Measurements from ENCODE around the genes COA7, CPT2 and CZIB.

DNA sequence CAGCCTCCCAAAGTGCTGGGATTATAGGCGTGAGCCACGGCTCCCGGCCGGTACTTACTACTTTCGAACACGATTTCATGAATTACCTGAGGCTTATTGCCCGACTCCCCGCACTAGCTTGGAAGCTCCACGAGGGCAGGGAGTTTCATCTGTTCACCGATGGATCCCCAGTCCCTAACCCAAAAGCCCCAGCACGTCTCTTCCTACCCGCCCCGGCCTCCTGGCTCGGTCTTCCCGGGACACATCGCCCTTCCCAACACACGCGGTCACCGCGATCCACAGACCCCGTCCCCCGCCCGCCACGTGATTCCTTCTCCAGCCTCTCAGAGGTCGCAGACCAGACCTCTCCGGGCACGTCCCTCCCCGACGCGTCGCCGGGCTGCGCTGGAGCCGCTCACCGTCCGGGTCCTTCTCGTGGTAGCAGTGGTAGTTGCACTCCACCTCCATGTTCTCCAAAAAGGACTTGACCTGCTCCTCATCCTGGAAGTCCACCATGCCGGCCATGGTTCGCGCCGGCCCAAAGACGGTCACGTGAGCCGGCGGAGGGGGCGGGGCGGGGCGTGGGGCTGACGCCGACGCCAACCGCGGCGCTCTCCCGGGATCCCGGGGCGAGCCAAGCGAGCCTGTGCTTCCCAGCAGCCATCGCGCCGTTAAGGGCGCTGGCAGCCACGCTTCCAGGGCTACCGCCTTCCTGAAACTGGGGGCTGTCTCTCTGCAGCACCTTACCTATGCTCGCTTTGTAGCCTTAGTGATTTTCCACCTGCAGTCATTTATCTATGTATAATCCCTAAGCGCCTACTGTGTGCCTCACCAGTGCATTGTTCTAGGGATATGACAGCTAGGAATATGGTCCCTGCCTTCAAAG, at the start of gene COA7:
COA7 (minus strand) TSS at position 525 of the 865 bp plus-strand sequence.
- PRO-cap = bidirectional peak, plus-strand start at position 635 of the sequence, minus-strand start at position 519 of the sequence

- PRO-cap = no peak
Measured at GRCh38 chr1:52740142-52740400, 13.8 kb downstream of the ZYG11B start.

GRCh38 chr1:52750103-52750446, 23.8 kb downstream of the ZYG11B start:
- PRO-cap = no peak

- PRO-cap = no peak
Measured at GRCh38 chr1:52771113-52772000, 45.1 kb downstream of the ZYG11B start.

GRCh38 chr1:52919150-52920382, 2.0 kb downstream of the ECHDC2 start:
- PRO-cap = no peak

DNA sequence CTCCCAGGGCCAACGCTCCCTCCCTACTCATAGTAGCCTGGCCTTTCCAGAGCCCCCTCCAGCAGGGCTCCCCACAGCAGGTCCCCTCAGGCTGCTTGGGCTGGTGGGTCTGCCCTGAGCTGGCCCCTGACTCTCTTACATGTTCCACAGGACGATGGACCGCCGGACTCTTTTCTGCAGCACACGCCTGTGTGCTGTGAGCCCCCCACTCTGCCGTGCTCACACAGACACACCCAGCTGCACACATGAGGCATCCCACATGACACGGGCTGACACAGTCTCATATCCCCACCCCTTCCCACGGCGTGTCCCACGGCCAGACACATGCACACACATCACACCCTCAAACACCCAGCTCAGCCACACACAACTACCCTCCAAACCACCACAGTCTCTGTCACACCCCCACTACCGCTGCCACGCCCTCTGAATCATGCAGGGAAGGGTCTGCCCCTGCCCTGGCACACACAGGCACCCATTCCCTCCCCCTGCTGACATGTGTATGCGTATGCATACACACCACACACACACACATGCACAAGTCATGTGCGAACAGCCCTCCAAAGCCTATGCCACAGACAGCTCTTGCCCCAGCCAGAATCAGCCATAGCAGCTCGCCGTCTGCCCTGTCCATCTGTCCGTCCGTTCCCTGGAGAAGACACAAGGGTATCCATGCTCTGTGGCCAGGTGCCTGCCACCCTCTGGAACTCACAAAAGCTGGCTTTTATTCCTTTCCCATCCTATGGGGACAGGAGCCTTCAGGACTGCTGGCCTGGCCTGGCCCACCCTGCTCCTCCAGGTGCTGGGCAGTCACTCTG, 22.6 kb downstream of the PODN start:
- PRO-cap = no peak

GRCh38 chr1:53130686-53131347, 11.6 kb downstream of the SLC1A7 start:
- PRO-cap = no peak

- PRO-cap = no peak
Measured at GRCh38 chr1:53172700-53173356, 23.8 kb upstream of the CPT2 start.

GRCh38 chr1:53182184-53182712, 14.4 kb upstream of the CPT2 start:
- PRO-cap = no peak

GRCh38 chr1:53196472-53196961, at the start of gene CPT2:
Gene CPT2 (plus strand): TSS chr1:53196824.
- PRO-cap = unidirectional peak, plus-strand start at chr1:53196800

- PRO-cap = unidirectional peak, plus-strand start at chr1:53220182; bidirectional peak, plus-strand start at chr1:53220415, minus-strand start at chr1:53220611
Measured at GRCh38 chr1:53219981-53220995, at the start of gene CZIB. Gene CZIB (minus strand): TSS chr1:53220634.

- PRO-cap = no peak
Measured at GRCh38 chr1:54229458-54230230, 29.7 kb downstream of the MRPL37 start.

DNA sequence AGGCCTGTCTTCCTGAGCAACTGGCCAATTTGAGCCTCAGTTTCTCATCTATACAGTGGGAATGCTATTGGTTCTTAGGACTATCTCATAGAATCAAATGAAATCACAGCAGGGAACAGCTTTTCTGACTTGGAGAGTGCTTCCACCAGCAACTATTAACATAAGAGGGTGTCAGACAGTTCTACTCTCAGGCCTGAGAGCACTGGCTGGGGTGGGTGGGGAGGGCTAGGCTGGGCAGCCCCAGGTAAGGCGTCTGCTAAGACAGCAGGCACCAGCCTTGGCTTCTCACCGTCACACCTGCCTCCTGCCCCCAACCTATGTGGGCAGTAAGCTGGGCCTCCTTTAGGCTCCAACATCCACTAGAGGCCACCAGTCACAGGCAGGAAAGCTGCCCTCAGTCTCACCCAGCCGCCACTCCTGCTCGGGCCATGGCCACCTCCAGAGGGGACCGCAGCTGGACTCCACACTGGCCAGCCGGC, 74.3 kb downstream of the MRPL37 start:
- PRO-cap = no peak

DNA sequence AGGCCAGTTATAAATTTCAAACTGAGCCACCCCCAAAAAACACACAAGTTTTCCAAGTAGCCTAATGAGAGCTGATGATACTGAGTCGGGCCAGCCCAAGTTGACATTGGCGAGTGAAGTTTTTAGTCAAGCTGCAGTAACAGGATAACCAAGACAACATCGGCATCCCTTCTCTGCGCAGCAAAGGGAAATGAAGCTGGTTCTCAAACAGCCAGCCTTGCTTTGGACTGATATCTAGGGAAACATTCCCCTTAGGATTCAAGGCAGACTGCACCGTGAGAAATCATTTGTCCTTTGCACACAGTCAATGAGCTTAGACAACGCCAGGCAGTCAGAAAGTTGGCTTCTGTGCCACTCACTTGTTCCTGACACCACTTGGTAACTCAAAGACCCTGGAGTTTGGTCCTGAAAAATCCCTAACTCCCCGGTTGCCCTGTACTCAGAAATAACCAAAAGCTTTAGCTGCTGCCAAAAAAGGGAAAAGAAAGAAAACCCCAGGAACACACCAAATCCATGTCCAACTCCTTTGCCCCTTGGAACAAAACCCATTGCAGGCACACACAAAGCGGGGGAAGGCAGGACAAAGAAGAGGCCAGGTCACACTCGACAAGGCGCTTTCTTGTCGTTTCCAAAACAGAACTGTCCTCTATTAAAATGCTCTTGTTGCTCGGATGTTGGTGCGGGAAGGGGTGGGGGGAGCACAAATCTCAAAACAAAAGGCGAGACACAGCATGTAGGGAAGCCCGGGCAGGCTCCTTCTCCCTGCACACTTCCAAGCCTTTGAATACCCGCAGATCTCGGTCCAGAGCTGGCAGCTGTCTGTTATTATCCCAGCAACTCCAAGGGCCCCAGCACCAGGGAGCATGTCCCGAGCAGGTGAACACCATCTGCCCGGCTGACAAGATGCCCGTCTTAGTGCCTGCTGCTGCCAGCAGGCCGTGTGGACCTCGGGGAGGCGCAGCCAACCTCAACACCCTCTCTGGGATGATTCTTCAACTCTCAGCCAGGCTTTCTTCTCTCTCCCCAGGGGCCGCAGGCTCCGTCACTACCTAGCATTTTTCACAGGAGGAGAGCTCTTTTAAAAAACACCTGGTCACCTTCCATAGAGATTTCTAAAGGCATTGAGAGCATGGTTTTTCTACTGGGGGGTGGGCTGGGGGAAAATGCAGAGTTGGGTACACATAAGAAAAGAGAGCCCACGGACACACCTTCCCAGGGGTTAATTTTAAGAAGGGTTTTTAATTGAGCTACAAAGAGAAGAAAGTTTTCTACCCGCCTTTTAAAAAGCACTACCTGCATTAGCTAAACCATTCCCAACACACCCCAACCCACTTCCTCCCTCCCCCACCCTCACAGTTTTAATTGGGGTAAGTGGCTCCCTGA, 109.8 kb downstream of the MRPL37 start:
- PRO-cap = no peak

GRCh38 chr1:54378143-54379284, 169.5 kb upstream of the ACOT11 start:
- PRO-cap = no peak

DNA sequence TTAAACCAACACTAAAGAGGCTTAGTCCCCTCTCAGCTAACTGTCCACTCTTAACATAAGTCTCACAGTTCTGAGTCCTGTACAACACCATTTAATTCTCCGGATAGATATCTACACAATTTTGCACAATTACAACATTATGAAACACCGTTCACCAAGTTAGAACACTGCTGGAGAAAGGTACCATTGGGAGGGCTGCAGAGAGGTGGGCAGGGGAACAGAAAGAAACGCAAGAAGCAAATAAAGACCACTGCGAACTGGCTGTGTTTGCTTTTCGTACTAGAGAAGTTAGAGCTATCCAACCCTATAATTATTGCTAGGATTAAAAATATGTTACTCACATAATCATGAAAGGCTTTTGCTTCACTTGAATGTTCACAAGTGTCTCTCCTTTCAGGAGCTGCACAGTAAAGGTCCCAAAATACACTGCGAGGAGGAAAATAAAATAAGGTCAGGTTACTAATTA, 146.5 kb upstream of the ACOT11 start:
- PRO-cap = no peak

DNA sequence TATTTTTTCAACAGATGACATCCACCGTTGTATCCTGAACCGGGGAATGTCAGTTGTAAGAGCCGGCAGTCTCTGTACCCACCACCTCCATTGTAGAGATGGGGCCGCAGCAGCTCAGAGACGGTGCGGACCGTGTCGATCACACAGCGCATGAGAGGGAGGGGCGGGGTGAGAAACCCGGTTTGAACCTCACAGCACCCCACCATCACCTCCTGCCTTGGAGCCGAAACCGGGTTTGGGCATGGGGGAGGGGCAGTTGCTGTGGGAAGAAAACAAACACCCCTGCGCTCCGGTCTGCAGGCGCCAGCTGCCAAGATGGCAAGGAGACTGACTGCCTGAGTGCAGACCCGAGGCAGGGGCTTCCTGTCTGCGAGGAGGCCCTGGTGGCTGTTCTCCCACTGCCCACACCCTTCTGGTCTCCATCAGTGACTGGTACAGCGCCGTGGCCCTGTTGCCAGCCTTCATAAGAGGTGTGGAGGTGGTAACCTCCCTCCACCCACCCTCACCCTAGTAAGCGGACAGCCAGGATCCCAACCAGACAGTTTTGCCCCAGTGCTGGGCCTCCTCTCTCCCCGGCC, 72.6 kb upstream of the ACOT11 start:
- PRO-cap = no peak

- PRO-cap = no peak
Measured at GRCh38 chr1:54514136-54514579, 33.9 kb upstream of the ACOT11 start.

DNA sequence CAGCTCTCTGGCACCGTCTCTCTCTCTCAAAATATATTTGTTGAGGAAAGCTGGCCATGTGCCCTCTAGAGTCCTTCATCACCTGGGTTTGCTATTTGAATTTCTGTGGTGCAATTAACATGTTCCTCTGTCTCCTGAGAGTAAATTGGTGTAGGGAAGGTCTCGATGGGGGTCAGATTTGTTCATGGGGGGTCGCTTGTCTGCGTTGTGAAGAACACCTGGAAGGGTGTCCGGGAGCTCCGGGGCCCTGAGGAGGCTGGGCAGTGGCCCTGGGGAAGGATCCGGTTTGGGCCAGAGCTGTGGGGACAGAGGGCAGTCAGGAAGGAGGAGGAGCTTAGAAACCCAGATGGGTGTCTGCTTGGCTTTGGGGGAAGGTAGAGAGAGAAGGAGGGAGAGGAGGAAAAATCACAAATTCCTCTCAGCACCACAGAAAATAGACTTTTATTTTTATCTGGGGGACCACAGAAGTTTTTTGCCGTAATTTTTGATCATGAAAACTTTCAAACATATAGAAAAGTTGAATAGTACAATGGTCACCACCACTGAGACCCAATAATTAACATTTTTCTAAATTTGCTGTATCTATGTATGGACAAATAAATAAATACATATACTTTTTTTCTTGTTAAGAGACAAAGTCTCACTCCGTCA, 33.1 kb downstream of the FAM151A start:
- PRO-cap = no peak

- PRO-cap = no peak
Measured at GRCh38 chr1:54641076-54641584, 456 bp upstream of the MROH7 start.